Parietal lobe (tissue), 2 donors: Measurements from ENCODE around the gene BOK.

DNA sequence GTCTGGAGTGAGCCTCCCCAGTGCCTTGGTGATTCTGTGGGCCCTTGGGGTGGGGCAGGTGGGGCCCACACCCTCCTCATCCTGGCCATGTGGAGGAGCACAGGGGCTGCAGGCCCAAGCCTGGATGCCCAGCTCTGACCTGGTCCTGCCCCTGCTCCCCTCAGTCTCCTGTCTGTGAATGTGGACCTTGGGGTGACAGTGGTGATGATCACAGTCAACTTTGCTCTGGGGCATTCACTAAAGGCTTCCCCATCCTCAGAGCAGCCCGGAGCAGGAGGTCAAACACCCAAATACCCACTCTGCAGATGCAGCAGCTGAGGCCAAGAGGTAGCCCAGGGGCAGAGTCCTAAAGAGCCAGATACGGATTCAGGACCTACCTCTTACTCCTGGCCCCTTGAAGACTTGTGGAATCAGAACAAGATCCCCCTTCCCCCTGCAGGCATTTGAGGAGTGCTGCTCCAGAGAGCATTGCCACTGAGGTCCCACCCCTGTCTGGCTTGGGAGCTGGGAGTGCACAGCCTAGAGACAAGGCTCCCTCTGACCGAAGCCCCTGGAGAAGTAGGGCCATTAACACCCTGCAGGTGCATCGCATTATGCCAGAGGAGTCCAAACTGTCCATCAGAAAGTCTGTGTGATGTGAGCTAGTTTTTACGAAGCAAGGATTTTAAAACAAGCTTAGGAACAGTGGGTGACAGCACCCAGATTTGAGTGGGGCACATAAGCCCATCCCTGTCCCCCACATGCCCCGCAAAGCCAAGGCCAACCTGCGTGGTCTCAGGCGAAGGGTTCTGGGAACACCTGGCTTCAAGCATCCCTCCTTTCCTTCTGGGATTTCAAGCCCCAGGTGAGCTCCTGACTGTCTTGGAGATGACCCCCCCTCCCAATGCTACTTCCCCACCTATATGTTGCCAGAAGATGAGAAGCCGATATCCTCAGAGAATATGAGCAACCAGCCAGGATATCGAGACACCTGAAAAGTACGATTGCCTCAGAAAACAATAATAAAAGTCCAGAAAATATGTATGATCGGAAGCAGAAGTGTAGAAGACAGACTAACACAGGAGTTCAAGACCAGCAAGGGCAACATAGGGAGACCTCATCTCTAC is 48.4 kb downstream of the MTERF4 start:
- RAMPAGE, long total RNA: no peak

GRCh38 chr2:241110333-241111144 is 8.5 kb upstream of the MTERF4 start:
- RAMPAGE, long total RNA: no peak

DNA sequence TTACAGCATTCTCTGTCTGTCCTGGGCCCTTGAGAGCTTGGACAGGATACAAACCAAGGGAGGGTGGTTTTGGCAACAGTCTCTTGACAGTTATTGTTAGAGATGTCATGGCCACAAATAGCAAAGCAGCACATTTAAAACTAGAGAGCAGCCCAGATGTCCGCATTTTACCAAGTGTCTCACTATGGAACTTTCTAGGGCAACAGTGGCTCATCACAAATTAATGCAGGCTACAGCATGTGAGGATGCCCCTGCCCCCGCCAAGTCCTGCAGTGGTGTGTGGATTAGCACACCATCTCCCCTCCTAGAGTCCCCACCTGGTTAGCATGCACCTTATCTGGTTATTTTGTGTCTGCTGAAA is 11.7 kb downstream of the PPP1R7 start:
- RAMPAGE, long total RNA: no peak

DNA sequence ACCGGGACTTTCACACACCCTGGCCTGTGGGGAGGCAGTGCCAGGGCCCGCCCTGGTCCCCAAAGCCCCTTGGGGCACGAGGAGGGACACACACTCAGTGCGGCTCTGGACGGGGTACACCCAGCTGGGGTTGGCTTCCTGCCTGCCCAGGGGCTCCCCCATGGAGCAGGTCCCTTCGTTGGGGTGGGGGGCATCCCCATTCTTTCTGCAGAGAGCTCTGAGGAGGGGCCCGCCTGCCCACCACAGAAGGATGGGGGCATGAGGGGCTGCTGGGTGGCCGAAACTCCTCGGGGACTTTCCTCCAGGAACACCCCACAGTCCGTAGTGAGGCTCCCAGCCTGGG is 343 bp downstream of the ANO7 start:
- RAMPAGE, long total RNA: no peak

DNA sequence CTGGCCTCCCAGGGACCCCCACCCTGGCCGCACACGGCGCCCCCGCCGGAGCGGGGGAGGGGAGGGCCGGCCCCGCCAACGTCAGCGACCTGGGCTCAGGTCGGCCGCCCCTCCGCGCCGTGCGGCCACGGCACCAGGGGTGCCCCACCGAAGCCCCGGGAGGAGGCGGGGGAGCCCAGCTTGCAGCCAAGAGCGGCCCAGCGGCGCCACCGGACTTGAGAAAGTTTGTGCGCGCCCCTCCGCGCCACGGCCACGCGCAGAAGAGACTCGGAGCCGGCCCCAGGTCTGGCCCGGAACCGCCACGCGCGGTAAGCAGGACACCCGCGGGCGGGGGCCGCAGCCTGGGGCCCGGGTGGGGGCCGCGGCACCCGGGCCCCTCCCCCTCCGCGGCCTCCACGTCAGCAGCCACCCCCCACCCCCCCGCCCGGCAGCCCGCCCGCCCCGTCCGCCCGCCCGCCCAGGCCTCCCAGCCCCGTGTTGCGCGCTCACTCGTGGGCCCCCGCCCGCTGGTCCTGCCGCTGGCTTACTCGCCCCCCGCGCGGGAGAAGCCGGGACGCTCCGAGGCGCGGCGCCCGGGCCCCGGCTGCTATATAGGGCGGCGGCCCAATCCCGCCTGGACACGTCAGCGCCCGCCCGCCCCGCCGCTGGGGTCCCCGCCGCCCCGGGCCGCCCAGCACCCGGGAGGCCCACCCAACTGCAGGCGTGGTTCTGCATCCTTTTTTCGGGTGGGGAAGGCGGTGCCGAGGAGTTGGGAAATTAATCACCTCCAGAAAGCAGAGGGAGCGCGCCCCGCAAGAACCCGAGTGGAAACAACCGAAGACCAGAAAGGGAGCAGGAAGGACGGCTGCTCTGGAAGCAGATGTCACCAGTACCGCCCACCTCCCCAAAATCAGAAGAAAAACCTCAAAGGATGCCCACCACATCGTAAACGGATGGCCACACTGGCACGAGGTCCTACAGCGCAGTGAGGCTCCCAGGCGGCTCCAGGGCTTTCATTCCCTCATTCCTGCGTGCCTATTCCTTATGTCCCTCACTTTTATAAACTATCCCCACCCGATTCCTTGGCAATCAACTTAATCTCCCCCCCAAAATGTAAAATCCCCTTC is 42.8 kb downstream of the HDLBP start:
- RAMPAGE, long total RNA: no peak

GRCh38 chr2:241337173-241337968 is 18.7 kb upstream of the FARP2 start:
- RAMPAGE, long total RNA: no peak

DNA sequence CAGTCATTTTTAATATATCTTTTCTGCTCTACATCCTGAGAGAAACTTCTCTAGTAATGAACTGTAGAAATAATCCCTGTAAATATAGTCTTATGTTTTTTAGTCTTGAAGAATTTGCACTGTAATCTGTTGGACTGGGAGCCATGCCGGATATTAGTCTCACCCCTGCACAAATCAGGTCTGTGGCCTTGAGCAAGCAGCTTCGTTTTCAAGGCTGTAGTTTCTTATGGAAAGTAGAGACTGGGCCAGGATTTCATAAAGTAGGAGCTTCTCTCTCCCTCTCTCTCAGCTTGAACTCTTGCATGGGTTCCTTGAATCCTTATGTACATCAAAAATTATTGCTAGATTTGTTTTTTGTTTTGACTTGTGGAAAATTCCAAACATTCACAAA is 8.7 kb downstream of the FARP2 start:
- RAMPAGE, long total RNA: no peak

- RAMPAGE, long total RNA: no peak
These were observed 54.3 kb downstream of the STK25 start for GRCh38 chr2:241453950-241454597.

DNA sequence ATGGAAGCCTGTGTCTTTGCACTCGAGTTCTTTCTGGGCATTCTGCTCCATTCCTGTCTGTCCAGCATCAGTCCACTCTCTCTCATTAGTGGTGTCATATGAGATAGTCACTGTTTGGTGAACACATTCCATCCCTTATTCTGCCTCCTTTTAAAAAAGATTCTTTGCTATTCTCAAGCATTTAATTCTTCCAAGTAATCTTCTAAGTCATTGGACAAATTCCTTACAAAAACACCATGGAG is 19.7 kb downstream of the STK25 start:
- RAMPAGE, long total RNA: no peak

DNA sequence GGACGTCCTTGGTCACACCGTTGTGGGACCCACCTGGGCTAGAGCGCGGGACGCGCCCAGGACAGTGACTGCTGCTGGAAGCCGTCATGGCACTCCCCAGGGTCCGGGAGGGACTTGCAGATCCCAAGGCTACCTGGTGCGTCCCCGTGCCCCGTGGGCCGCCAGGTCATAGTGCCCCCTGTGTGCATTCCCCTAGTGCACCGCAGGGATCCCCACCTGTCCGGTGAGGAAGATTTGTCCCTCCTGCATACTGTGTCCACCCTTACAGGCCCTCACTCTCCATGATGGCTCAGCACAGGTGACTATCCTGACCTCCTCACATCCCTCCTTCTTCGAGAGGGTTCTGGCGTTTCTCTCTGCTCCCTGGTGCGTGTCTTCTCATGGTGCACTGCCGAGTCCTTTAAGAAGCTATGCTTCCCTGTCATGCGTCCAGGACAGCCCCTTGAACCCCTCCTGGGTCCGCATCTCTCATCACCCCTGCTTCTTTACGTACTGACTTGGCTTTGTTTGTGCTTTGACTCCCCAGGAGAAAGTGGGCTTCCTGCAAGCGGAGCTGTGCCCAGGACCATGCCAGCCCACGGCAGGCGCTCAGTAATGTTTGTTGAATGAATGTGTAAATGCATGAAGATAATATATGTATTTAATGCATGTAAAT is 985 bp upstream of the STK25 start:
- RAMPAGE, long total RNA: no peak

GRCh38 chr2:241540417-241541366 is 17.9 kb upstream of the BOK start:
- RAMPAGE, long total RNA: no peak

DNA sequence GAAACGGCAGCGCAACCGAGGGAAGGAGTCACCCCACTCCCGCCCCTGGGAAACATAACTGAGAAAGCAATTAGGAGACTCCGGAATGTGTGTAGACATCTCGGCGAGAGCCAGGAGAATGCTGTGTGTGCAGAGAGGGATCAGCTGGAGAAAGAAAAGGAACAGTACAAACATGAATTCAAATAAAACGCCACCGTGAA is 13.4 kb upstream of the BOK start:
- RAMPAGE, long total RNA: no peak

GRCh38 chr2:241558295-241559276 is at the start of gene BOK:
BOK (plus strand) TSS chr2:241558745.
- RAMPAGE, long total RNA: no peak

- RAMPAGE, long total RNA: no peak
These were observed 10.6 kb downstream of the DTYMK start for GRCh38 chr2:241675983-241676461.

DNA sequence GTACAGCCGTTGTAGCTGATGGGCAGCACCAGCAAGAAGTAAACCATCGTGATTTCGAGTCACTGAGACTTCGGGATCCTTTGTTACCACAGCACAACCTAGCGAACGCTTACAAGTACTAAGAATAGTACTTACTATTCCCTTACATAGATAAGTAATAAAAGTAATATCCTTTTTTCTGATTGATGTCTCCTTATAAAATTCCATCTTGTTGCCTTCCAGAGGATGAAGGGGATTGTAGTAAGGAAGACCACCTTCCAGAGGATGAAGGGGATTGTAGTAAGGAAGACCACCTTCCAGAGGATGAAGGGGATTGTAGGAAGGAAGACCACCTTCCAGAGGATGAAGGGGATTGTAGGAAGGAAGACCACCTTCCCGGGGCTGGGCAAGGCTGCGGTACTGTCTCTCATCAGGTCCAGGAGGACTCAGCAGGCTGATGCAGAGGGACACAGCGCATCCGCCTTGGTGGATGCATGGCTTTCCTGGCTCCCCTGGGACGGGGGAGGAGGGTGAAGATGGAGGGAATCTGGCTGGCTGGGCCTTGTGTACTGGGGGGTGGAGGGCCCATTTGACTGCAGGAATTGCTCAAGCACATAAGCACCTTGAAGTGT is 3.1 kb upstream of the DTYMK start:
- RAMPAGE, long total RNA: no peak

- RAMPAGE, long total RNA: no peak
These were observed 9.1 kb downstream of the D2HGDH start for GRCh38 chr2:241743542-241743823.

DNA sequence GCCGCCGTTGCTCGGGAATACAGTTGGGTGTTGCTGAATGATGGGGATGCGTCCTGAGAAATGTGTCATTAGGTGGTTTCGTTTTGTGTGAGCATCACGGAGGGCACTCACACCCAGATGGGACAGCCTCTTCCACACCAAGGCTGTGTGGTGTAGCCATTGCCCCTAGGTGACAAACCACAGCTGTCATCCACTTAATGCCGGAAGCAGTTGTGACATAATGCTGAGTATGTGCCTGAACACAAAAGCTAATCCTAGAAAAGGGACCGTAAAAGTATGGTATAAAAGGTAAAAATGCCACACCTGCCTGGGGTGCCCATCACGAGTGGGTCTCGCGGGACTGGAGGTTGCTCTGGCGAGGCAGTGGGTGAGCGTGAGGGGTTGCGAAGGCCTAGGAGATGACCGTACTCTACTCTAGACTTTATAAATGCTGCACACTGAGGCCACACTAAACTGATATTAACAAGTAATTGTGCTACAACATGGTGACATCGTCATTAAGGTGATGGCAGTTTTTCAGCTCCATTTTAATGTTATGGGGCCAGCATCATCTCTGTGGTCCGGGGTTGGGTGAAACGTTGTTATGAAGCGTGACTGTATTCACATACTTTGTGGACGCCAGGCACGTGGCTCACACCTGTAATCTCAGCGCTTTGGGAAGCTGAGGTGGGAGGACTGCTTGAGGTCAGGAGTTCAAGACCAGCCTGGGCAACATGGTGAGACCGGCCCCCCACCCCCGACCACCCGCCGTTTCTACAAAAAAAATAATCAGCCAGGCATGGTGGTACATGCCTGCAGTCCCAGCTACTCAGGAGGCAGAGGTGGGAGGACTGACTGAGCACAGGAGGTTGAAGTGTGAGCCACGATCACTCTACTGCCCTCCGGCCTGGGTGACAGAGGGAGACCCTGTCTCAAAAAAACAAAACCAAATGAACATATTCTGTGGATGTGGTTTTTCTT is 13.2 kb upstream of the GAL3ST2 start:
- RAMPAGE, long total RNA: no peak

- RAMPAGE, long total RNA: no peak
These were observed 8.4 kb upstream of the GAL3ST2 start for GRCh38 chr2:241767842-241769005.

- RAMPAGE, long total RNA: no peak
These were observed 1.5 kb downstream of the NEU4 start for GRCh38 chr2:241810520-241810786.

- RAMPAGE, long total RNA: no peak
These were observed 14.7 kb downstream of the PDCD1 start for GRCh38 chr2:241843735-241844692.